Heart (tissue), 3 donors: ENCODE measurements around a stretch of chr12.

GRCh38 chr12:123498192-123498888 lies 35.2 kb downstream of the RILPL1 start:
- RAMPAGE, long total RNA, 2 experiments: no peak in any of the 2 experiments

- RAMPAGE, long total RNA, 2 experiments: no peak in any of the 2 experiments
Observed at GRCh38 chr12:123510746-123511785, 22.5 kb downstream of the RILPL1 start.

- RAMPAGE, long total RNA, 2 experiments: no peak in any of the 2 experiments
Observed at GRCh38 chr12:123528689-123529348, 4.7 kb downstream of the RILPL1 start.

- RAMPAGE, long total RNA, 2 experiments: no peak in any of the 2 experiments
Observed at GRCh38 chr12:123596136-123597238, 5.4 kb upstream of the DDX55 start.

DNA sequence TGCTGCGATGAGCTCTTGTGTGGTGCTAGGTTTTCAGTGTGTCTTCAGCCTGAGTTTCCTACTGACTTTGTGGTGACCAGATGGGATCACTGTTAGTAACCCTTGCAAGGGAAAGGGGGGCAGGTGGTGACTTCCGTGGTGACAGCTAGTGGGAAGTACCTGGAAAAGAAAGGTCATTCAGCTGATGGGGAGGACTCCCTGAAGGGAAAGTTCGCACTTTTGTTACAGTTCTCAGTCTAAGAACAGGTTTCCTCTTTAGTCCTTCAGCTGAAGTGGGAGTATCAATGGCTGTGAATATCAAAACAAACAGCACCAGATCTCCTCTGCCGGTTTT lies 2.1 kb downstream of the ATP6V0A2 start:
- RAMPAGE, long total RNA, 2 experiments: no peak in any of the 2 experiments

DNA sequence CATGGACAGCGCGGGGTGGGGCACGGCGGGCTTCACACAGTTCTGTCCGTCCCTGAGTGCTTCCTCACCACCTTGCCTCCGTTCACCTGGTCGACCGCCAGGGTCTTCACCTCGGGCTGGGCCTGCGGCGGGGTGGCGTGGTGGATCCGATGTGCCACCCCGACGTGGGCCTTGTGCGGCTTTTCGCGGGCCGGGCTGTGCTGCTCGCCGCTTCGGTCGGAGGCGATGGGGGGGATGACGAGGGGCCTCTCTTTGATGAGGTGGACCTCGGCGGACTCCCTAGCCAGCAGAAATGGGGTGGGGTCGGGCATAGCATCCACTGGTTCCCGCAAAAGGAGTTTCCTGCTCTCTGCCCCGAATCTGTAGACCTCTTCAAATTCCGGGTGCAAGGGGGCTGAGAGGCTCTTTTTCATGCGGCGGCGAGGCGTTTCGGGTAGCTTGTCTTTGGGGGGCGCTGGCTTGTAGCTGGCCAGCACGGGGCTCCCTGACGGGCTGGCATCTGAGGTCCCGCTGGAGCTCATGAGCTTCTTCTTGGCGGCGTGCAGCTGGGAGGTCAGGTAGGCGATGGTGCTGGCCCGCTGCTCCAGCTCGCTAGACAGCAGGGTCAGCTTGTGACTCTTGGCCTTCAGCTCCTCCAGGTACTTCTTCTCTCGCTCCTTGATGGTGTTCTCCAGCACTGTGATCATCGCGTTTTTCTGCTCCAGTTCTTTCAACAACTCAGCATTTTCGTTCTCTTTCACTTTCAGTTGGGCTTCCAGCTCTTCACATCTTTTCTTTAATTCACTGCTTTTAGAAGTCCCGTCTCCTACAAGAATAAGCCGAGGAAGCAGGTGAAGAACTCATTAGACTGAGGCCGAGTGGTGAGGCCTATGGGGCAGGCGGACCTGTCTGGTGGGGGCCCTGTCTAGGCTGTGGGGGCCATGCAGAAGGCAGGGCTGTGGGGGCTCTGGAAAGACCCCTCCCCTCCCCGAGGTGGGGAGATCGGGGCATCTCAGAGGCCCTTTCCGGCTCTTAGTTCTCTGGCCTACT lies 35.3 kb downstream of the CCDC92 start:
- RAMPAGE, long total RNA, 2 experiments: no peak in any of the 2 experiments

DNA sequence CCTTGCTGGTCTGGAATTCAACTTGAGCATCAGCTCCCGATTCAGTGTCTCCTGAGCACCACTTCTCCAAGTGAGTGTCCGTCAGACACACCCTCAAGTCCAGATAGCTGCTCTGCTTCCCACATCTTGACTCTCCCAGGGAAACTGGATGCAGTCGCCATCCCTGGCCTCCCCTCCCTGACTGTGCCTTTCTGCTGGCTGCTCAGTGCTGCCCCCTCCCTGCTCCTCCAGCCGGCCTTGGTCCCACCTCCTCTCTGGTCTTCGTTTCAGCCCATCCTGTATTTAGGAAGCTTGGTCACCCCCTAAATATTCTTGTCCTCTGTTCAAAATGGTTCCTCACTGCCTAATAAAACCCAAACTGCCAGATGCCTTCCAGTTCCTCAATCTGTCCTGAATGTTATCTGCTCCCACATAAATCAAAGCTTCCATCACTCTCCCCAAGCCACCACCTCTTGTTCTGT lies 33.9 kb downstream of the CCDC92 start:
- RAMPAGE, long total RNA, 2 experiments: no peak in any of the 2 experiments

- RAMPAGE, long total RNA, 2 experiments: no peak in any of the 2 experiments
Observed at GRCh38 chr12:124012344-124012899, 39.4 kb downstream of the ZNF664 start.

DNA sequence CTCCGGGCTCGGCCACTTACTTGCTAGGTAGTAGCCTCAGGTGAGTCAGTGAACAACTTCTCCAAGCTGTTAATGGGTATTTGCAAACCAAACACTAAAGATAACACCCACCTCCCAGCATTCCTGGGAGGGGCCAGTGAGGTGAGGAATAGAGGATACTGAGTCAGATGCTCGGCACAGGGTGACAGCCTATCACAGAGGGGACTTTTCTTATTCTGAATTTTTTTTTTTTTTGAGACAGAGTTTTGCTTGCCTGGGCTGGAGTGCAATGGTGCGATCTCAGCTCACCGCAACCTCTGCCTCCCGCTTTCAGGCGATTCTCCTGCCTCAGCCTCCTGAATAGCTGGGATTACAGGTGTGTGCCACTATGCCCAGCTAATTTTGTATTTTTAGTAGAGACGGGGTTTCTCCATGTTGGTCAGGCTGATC lies 151.0 kb upstream of the RFLNA start:
- RAMPAGE, long total RNA, 2 experiments: no peak in any of the 2 experiments

DNA sequence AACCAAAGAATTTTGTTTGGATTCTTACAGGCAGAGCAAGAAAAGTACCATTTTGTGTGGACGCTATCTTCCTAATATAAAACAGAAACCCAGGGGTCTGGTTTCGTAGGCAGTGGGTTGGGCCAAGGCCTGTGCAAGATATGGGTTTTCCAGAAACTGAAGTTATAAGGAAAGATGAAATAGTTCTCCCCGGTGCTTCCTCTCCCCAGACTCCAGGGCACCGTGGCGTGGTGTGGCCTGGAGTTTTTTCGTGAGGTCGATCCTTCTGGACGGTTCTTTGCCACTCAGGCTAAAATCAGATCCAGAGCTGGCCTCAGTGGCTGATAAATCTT lies 108.4 kb upstream of the RFLNA start:
- RAMPAGE, long total RNA, 2 experiments: no peak in any of the 2 experiments

GRCh38 chr12:124359896-124360473 lies 65.1 kb downstream of the RFLNA start:
- RAMPAGE, long total RNA, 2 experiments: no peak in any of the 2 experiments

DNA sequence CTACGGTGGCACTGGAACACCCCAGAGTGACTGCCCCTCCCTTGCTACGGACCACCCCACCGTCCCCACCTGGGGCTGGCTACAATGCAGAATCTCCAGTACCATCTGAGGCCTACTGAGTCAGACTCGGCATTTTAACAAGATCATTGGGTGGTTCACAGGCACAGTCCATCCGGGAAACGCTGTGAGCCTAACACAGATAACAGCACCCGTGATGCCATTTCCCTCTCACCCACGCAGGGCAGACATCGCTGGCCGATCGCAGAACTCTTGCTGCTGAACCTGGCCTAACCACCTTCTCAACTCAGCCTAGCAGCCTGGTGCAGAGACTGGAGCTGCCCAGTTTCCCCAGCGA lies 83.4 kb downstream of the NCOR2 start:
- RAMPAGE, long total RNA, 2 experiments: no peak in any of the 2 experiments

DNA sequence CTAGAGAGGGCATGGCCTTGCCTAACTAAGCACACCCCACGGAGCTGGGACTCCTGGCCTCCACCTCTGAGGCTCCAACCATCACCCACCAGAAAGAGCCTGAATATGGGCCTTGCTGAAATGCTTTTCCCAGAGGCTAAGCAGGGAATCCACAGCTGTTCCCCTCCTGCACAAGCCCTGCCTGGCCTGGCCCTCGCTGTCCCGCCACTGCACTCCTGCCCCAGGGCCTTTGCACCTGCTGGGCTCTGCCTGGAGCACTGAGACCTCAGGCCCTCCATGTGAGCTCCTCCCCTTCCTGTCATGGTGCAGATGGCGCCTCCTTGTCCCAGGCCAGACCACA lies 83.0 kb downstream of the NCOR2 start:
- RAMPAGE, long total RNA, 2 experiments: no peak in any of the 2 experiments

GRCh38 chr12:124517706-124517940 lies 49.8 kb downstream of the NCOR2 start:
- RAMPAGE, long total RNA, 2 experiments: no peak in any of the 2 experiments

DNA sequence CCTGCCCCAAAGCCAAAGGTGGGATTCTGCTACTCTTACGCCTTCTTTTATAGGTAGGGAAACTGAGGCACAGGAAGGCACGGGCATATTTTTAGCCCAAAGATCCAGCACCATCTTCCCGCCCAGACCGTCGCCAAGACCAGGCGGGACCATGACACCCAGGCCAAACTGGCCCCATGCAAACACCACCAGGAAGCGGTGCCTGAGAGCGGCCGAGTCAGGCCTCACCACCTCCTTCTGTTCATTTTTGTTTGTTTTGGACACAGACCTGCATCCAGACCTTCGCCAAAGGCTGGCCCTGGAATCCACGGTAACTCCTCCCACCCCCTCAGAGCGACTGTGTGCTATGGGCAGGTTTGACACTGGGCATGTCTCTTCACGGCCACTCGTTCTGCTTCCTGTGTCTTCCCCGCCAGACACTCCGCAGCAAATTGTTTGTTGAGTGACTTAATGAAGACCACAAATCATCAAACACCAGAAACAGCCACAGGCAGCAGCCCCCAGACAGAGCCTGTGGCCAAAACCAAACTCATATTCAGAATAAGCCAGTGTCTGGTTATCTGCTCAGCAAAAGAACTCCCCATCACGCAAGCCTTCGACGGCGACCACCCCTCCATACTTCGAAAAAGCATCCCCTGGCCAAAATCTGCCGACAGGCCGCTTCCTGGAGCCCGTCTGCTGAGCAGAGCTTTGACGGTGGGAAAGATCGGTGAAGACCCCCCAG lies 47.1 kb downstream of the NCOR2 start:
- RAMPAGE, long total RNA, 2 experiments: no peak in any of the 2 experiments

DNA sequence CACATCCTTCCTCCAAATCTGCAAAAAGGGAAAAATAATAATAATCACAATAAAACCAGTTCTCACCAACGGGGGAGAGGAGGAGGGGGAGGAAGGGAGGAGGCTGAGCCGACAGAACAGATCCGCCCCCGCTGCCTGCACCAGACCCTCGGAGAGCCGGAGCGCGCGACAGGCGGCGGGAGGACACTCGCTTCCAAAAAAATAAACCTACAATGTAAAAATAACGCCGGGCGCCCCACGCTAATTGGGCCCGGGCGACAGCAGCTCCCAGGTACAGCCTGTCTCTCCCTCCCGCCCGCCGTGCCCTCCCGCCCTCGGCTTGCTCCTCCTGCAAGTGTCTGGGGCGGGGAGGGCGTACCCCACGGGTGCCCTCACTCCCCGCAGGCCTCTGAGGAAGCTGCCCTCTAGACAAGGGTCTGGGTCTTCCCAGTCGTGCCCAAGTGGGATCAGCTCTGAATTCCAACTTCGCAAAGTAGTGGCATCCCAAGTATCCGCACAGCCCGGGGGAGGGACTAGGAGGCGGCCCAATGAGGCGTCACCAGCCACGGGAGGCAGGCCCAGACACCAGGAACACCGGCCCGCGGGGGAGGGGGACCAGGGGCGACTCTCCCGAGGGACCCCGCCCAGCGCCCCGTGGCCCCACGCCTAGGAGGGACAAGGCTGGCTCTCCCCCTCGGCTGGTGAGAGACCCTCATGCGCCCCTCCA lies 1.1 kb downstream of the NCOR2 start:
- RAMPAGE, long total RNA, 2 experiments: no peak in any of the 2 experiments

GRCh38 chr12:124568250-124569206 lies 1.1 kb upstream of the NCOR2 start:
- RAMPAGE, long total RNA, 2 experiments: no peak in any of the 2 experiments

DNA sequence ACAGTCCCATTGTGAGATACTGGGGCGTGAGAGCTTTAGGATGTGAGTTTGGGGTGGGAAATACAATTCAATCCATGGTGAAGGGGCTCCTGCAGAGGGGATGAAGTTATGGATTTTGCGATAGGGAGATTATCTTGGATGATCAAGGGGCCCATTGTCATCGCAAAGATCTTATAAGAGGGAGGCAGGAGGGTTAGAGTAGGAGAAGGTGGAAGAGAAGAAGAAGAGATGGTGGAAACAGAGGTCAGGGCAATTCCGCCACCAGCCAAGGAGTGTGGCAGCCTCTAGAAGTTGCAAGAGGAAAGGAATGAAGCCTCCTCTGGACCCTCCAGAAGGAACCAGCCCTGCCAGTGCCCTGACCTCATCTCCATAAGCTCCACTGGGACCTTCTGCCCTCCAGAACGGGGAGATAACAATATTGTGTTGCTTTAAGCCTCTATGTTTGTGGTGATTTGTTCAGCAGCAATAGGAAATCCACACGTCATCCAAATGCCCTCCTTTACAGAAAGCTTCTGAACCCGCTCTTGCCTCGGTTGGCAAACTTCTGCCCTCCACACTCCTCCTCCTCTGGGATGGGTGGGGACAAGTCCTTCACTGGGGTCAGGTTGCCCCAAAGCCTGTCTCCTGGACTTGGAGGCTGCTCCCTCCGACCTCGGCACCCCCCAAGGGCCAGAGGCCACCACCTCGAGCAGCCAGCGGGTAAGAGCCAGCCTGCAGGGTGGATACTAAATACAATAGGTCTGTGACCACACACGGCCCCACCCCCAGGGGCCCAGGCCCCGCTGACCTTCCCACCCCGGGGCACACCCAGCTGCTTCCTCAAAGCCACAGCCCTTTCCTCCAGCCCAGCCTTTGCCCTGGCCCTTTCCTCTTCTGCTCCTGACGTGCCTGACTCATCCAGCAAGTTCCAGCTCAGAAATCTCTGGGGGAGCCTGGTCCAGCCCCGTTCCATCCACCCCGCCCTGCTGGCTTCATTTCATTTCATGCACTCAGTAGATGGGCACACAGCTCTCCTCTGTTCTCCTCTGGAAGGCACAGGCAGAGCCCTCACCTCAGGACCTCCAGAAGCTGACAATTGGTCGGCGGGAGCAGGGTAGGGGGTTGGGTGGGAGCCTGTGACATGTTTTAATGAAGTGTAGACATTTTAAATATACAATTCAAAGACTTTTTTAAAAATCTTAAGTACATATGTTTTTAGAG lies 58.6 kb upstream of the NCOR2 start:
- RAMPAGE, long total RNA, 2 experiments: no peak in any of the 2 experiments

DNA sequence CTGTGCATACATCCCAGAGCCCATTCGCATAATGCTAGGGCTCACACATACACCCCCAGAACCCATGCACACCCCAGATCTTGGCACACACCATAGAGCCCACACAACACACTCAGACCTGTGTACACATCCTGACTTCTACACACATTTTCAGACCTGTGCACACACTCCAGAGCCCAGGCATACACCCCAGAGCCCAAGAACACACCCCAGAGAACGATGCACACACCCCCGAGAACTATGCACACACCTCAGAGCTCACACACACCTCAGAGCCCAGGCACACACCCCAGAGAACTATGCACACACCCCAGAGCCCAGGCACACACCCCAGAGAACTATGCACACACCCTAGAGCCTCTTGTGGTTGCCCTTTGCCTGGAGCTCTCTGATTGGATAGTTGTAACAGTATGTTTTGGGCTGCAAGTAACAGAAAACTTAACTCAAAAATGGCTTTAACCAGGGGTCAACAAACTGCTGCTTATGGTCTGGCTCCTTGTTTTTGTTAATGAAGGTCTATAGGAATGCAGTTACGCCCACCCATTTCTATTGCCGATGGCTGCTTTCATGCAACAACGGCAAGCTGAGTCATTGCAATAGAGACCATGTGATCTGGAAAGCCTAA lies 65.9 kb upstream of the NCOR2 start:
- RAMPAGE, long total RNA, 2 experiments: no peak in any of the 2 experiments

- RAMPAGE, long total RNA, 2 experiments: no peak in any of the 2 experiments
Observed at GRCh38 chr12:124694597-124695444, 127.4 kb upstream of the NCOR2 start.